Metastatic Lung Carcinoma in the Adrenal Gland (tissue), 1 donor: ENCODE measurements around the genes NOTCH4 and HLA-DPB1.

- PRO-cap = no peak
Measured at GRCh38 chr6:31711106-31711689, 4.0 kb upstream of the LY6G6D start.

DNA sequence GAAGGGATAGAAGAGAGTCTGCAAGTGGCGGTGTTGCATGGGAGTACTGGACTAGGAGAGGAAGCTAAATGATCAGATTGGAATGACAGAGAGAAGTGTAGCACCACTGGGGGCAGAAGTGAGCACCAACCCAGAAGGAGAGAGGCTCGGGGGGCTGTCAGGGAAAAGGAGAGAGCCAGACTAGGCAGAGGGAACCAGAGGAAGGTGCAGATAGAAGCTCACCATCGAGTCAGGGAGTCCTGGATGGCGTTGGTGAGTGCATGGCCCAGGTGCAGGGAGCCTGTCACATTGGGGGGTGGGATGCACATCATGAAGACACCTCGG lies 4.2 kb downstream of the VARS1 start:
- PRO-cap = no peak

DNA sequence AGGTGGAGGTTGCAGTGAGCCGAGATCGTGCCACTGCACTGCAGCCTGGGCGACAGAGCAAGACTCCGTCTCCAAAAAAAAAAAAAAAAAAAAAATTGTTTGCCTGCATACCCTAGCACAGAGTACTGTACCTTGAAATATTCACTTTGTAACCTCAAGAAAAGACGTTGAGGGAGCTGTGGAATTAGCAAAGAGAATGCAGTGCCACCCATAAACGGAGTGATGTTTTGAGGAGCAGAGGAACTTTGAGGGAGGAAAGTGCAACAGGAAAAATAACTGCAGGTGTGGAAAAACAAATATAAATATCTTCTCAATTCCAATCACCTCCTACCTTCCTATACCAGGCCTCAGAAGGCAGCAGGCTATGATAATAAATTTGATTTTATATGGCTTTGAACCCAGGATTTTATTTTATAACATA lies 5.2 kb downstream of the HSPA1A start:
- PRO-cap = no peak

DNA sequence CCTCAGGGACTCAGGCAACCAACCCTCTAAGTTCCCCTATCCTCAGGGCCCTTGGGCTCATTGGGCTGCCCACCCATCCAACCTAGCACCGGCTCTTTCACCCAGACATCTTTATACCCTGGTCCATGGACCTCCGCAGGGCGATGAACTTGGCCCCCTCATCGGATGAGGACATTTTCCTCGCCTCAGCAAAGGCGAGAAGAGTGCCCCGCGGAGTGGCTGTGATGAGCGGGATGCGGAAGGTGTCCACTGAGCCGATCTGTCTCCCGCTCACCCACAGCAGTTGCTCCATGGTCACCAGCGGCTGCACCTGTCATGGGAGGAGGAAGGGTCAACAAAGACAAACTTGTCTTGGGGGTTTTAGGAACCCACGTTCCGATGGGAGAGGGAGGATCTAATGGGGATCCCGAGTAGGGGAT lies 730 bp downstream of the NEU1 start:
- PRO-cap = no peak

DNA sequence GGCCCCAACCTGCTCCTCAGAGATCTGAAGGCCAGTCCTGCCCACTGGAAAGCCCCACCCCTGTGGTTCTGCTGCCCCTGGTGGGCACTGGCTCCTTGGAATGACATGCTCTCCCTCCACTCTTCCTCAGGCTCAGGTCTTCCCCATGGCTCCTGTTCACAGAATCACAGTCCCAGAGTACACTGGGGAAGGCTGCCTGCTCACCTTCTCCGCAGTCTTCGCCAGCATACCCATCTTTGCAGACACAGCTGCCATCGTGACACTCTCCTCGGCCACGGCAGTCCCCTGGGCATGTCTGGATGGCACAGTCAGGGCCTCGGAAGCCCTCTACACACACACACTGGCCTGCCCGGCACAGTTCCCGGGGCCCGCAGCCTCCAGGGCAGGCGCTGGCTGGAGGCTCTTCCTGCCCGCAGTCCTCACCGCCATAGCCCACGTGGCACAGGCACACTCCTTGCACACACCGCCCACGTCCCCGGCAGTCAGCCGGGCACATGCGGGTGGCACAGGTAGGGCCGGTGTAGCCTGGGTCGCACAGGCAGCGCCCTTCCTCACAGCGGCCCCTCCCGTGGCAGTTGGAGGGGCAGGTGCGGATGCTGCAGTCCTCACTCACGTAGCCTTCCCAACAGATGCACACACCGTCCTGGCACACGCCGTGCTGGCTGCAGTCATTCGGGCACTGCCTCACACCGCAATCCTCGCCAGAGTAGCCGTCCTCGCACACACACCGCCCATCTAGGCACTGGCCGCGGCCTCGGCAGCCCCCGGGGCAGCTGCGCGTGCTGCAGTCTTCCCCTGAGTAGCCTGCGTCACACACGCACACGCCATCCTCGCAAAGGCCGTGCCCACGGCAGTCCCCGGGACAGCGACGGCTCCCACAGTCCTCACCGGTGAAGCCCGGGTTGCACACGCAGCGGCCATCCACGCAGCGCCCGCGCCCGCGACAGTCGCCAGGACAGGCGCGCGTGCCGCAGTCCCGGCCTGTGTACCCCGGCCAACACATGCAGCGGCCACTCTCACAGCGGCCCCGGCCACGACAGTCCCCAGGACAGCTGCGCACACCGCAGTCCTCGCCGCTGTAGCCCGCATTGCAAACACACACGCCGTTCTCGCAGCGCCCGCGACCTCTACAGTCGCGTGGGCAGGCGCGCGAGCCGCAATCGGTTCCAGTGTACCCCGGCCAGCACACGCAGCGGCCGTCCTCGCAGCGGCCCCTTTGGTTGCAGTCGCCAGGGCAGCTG lies 13.3 kb downstream of the TNXB start:
- PRO-cap = no peak

- PRO-cap = no peak
Measured at GRCh38 chr6:32107385-32107916, 1.7 kb downstream of the TNXB start.

GRCh38 chr6:32148465-32149007 lies 3.2 kb downstream of the PRRT1 start:
- PRO-cap = no peak

DNA sequence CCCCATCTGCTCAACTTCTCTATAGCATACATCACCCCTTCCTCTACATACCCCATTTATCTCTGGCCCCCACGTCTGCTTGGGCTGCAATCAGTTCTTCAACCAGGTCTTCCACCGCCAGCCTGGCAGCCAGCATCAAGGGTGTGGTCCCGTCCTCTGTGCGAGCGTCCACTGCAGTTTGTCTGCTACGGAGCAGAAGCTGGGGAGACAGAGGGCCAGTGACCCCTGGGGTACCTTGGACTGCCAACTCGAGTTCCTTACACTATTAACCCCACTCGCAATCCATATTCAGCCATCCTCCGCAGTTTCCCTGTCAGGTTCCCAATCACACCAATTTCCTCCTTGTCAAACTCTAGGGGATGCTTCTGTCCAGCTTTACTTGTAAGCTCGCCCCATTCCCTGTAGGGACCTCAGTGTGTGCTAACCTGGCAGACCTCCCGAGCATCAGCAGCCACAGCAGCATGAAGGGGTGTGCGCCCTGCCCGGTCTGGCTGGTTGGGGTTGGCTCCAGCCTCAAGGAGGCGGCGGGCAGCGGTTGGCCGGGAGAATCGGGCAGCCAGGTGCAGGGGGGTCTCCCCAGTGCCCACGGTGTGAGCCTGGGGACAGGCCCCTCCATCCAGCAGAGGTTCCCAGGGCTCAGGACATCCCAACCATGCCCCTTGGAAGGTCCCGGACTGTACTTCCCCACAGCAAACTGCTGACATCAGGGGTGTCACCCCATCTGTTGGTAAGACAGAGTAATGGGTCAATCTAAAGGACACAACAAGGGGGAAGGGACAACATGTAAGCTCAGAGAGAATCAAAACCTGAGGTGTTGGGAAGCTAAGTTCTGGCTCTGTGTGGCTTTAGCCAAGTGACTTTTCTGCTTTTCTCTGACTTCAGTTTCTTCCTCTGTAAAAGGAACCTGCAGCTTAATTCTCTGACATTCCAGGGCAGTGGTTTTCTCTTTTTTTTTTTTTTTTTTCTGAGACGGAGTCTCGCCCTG lies 4.7 kb upstream of the GPSM3 start:
- PRO-cap = no peak

DNA sequence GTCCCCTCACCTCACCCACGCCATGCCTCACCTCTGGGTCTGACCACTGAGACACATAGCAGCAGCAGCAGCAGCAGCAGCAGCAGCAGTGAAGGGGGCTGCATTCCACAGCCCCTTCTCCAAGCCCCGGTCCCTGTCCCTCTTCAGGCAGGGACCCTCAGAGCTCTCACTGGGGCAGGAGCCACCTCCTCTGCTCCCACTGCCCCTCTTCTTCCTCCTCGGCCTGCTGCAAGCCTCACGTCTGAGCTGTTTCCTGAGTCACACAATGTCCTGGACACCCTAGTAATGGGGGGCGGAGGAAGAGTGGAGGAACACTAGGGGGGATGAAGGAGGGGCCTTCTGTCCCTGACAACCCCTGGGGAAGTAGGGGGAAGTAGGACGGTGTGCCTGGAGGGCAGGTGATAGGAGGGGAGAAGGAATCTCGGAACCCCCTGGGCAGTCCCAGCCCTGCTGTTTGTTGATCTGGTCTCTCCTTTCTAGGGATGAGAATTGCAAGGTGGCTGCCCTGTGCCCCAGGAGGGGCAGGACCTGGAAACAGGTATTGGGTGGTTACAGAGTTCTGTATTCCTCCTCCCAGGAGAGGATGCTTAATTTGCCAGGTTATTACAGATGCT lies at the start of gene NOTCH4:
TSS of gene NOTCH4 (minus strand) at position 243 of the 614 bp plus-strand sequence.
- PRO-cap = bidirectional peak, plus-strand start at position 376 of the sequence, minus-strand start at position 211 of the sequence

DNA sequence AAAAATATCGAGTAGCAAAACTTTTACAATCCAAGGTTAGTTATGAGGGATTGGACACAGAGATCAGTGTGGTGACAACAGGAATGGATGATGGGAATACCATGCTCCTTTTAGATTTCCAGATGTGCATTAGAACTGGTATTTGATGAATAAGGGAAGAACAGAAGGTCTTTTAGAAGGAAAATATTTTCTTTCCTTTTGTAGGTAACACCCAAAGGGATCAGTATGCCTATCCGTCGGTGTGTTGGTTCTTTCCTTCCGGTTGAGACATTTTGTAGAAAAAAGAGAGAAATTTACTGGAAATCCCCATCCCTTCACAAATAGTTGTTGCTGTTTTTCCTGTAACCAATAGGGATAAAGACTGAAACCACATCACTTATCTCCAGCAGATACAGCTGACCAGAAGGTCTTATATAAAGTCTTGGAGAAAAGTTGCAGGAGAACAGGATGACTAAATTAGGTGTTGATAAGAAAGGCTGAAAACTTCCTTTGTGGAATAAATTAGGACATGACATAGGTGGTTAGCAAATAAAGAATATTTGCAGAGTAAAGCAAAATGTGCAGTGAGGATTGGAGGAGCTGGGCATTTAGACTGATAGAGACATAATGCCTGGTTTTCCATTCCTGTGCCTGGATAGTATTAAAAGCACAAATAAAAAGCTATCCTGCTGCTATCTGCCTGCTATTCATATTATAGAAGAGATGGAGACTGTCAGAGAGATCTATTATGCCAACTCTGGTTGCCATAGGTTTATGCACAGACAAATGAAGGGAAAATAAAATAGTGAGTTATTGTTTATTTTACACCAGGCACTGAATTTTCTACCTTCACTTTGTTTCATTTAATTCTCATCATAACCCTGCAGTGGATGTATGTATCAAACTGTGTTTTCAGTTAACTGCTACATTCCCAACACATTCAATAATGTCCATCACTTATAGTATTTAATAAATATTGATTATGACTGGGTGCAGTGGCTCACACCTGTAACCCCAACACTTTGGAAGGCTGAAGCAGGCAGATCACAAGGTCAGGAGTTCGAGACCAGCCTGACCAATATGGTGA lies 15.0 kb upstream of the HLA-DRB1 start:
- PRO-cap = no peak

GRCh38 chr6:32815955-32816410 lies 819 bp downstream of the HLA-DOB start:
- PRO-cap = no peak

DNA sequence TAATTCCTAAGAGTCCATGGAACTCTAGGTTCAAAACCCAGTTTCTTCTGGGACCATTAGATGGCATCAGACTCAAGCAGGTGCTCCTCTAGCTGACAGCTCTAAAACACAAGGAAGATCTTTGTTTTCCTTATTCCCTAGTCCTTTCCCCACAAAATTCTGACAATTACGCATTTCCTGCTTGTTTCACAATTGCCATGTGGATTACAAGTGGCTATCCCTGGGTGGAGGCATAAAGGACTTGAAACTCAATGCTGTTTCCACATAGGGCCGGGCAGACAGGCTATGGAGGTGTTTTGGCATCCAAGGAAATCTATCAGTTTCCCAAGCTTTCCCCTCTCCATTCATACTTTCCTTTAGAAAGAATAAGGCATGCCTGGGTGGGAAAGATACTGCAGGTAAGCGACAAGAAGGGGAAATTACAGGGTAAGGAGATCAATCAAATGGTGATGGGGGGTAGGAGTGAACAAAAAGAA lies 9.2 kb upstream of the HLA-DOB start:
- PRO-cap = no peak

DNA sequence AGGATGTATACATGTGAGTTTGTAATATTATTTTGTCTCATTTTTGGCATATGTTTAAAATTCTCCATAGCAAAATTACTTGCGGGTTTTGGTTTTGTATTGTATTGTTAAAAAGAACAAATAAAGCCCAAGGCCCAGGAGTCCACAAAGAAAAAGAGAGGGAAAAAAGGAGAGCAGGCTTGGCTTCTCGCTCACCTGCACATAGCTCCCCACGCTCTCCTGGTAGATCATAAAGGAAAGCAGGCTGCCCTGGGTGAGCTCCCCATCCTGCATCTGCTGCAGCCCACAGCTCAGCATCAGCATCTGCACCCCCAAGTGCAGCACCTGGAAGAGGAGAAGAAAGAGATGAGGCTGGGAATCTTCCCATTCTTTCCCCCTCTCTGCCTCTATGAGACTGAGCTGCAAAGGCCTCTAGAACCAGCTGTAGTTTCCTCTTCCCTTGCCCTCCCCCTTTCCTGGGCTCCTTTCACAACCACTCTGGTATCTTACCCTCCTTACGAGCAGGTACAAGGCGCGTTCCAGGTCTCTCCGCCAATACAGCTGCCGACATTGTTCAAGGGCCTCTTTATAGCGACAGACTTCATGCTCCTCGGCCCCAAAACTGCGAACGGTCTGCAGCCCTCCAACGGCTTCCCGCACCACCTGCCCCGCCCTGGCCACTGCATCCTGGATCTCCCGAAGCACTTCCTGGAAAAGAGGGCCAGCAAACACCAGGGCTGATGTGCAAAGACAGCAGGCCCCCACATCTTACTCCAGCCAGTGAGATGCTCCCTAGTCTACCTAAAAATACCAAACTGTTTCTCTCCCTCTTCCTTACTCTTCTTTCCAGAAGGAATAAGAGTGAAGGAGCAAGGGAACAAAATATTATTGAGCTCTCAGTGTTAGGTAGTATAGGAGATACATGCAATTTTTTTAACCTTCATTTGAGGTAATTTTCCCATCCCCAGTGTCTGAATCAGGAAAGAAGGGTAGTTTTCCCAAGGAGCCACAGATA lies 6.1 kb downstream of the TAP2 start:
- PRO-cap = no peak

GRCh38 chr6:32854799-32855291 lies 853 bp downstream of the PSMB9 start:
- PRO-cap = no peak

DNA sequence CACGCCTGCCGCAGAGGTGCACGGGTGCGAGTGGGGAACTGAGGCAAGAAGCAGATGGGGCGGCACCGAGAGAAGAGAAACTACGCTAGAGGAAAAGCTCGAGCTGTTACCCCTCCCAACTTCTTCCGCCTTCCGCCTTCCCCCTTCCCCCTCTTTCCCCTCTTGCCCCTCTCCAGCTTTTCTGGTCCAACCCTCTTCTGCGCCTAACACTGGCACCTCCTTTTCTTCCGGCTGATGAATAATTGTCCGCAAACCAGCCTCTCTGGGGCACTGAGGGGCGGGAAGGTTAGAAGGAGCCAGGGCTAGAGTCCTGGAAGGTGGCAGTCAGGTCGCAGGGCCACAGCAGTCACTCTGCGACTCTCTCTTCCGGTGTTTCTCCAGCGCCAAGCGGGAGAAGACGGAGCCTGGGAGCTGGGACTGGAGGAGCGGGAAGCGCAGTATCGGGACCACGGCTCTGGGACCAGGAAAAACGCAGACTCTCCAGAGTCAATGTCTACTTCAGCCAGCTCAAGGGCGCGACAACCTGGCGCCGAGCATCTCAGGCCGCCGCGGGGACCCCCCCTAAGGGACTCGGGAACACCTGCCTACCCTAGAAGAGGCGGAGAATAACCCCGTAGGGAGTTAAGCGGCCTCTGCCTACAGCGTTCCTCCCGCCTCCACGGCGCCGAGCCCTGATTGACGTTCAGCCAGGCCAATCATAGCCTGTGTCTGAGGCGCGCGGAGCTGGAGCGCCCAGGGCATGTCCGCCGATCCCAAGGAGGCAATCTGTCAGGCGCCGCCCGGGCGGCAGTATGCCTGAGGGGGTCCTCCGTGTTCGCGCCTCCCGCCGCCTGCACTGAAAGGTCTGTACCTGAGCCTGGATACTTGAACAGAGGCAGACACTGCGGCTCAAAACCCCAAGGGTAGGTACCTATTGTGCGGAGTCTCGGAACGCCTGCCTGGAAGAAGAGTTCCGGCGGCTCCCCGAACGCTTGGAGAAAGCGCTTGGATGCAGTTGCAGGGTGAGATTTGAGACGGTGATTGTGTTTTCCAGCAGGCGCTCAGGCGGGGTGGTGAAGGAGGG lies 40.4 kb downstream of the PSMB9 start:
- PRO-cap = bidirectional peak, plus-strand start at position 270 of the sequence, minus-strand start at position 82 of the sequence; bidirectional peak, plus-strand start at position 763 of the sequence, minus-strand start at position 563 of the sequence

GRCh38 chr6:32975078-32975739 lies 6.8 kb downstream of the BRD2 start:
- PRO-cap = no peak

DNA sequence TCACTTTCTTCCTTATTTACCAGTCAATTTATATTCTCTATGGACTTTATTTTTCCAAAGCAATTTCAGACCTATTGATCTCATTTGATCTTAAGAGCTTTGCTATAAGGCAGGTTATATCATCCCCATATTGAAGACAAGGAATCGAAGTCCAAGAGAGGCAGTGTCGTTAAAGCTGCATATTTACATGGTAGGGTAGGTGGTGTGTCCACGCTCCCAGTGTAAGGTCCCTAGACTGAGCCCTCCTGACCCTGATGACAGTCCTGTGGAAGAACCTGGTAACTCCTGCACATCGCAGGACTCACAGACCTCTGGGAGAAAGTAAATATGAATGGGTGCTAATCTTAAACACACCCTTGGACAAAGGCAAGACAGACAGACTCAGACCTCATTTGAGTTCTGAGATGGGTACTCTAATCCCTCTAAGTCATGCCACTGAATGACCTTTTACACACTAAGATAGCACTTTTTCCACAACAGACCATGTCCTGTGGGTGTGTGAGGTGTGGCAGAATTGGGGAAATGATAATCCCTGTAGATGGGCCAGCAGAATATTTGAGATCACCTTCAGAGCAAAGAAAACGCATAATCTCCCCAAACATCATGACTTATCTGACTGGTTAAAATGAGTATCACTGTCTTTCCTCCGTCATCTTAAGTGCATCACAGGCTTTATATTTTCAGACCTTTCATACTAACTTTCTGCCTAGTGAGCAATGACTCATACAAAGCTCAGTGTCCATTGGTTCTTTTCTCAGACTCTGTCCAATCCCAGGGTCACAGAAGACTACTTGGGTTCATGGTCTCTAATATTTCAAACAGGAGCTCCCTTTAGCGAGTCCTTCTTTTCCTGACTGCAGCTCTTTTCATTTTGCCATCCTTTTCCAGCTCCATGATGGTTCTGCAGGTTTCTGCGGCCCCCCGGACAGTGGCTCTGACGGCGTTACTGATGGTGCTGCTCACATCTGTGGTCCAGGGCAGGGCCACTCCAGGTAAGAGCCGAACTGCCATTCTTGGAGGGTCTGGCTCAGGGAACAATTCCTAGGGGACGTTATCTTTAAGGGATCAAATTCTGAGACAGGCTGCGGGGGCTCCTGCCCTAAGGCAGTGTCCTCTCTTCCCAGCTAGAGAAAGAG lies at the start of gene HLA-DPB1:
TSS of gene HLA-DPB1 (plus strand) at position 841 of the 1,136 bp plus-strand sequence.
- PRO-cap = bidirectional peak, plus-strand start at position 809 of the sequence, minus-strand start at position 656 of the sequence

DNA sequence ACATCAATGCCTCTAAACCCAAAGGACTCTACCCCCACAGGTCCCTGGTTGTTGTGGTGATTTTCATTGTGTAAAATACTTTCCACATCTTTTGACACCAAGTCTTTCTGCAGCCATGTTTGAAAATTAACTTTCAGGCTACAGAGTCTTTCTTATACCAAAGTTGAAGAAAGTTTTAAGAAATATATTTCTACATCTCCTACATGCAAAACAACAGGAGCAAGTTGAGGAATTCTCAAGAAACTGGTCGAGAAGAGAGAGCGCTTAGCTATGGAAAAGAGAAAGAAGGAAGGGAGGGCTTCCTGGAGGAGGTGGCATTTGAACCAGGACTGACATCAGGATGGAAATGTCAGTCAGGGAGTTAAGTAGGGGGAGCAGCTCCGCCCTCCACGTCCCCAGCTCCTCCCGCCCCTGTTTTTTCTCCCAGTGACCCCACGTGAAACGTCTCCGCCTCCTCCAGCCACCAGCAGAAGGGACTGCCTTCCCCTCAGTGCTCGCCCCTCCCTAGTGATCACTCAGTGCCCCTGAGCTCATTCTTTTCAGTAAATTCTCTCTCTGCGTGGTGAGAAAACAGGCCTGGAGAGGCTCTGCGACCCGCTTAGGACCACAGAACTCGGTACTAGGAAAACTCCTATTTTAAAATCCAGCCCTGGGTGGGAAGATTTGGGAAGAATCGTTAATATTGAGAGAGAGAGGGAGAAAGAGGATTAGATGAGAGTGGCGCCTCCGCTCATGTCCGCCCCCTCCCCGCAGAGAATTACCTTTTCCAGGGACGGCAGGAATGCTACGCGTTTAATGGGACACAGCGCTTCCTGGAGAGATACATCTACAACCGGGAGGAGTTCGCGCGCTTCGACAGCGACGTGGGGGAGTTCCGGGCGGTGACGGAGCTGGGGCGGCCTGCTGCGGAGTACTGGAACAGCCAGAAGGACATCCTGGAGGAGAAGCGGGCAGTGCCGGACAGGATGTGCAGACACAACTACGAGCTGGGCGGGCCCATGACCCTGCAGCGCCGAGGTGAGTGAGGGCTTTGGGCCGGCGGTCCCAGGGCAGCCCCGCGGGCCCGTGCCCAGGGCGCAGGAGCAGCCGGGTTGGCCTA lies 4.5 kb downstream of the HLA-DPB1 start:
- PRO-cap = no peak

DNA sequence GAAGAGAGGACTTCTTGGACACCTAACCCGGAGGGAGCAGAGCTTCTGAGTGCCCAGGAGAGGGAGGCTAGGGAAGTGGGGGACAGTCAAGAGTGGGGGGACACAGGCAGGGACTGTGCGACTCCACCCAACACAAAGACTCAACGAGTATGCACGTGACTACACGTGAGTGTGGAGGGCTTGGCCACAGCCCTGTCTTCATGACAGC lies 30.3 kb downstream of the COL11A2 start:
- PRO-cap = no peak

DNA sequence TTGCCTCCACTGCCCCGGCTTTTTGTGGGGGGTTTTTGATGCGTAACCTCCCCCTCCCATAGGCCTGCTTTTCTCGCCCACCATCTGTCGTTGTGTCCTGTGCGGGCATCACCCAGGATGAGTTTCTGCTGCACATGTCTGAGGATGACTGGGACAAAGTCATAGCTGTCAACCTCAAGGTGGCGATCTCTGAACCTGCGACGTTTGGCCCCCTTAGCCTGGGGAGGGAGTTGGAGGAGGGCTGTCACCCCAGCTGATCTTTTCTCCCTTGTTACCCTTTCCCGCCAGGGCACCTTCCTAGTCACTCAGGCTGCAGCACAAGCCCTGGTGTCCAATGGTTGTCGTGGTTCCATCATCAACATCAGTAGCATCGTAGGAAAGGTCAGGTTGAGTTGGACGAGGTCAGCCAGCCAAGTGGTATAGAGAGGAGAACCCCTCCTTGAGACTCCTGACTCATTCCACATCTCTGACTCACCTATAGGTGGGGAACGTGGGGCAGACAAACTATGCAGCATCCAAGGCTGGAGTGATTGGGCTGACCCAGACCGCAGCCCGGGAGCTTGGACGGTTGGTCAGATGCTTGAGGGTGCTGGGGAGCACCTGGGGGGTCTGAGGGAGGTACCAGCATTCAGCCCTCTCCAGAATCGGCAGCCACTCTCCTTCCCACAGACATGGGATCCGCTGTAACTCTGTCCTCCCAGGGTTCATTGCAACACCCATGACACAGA lies 868 bp downstream of the HSD17B8 start:
- PRO-cap = no peak